Heart (tissue), 3 donors: ENCODE data around the gene MAPT.

DNA sequence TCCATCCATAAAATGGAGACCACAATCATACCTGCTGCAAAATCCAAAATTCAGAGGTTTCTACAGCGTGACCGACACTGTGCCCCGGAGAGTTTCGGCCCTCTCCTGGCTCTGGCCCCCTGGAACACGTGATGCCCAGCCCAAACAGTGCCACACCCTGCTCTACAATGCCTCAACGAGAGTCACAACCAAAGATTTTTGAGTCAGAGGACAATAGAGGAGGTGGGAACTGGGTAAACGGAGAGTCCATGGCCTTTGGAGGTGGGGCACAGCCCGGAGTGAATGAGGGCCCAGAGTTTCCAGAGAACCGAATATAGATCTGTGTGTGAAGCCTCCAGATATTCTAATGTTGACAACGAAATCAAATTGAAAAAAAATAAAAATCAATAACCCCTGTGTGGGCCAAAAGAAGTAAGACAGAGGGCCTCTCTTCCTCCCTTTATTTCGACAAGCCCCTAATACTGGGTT lies 9.6 kb downstream of the PLCD3 start:
- RAMPAGE, long total RNA, 2 experiments = no peak in any of the 2 experiments

- RAMPAGE, long total RNA, 2 experiments = no peak in any of the 2 experiments
Measured at GRCh38 chr17:45222115-45222609, 477 bp downstream of the FMNL1 start.

GRCh38 chr17:45223517-45224359 lies 2.1 kb downstream of the FMNL1 start:
- RAMPAGE, long total RNA, 2 experiments = no peak in any of the 2 experiments

- RAMPAGE, long total RNA, 2 experiments = no peak in any of the 2 experiments
Measured at GRCh38 chr17:45236846-45237868, 15.5 kb downstream of the FMNL1 start.

DNA sequence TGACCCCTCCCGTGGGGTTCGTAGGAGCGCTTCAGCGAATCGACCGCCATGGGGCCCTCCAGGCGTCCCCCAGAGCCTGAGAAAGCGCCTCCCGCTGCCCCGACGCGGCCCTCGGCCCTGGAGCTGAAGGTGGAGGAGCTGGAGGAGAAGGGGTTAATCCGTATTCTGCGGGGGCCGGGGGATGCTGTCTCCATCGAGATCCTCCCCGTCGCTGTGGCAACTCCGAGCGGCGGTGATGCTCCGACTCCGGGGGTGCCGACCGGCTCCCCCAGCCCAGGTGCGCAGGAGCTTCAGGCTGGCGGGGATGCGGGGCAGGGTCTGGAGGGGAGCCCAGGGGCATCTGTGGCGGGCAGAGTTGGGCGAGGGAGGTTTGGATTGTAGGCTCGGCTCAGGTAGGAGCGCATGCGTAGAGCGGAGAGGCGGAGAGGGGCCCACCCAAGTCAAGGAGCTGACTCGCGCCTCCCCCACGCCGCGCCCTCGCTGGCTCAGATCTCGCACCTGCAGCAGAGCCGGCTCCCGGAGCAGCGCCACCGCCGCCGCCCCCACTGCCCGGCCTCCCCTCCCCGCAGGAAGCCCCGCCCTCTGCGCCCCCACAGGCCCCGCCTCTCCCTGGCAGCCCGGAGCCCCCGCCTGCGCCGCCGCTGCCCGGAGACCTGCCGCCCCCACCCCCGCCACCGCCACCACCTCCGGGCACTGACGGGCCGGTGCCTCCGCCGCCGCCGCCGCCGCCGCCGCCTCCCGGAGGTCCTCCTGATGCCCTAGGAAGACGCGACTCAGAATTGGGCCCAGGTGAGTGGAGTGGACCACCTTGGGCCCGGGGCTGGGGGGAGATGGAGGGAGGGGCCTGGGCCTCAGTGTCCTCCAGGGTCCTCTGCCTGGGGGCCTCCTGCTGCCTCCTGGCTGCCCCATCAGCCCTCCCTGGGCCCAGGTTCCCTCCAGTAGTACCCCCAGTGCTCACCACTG lies 20.0 kb downstream of the FMNL1 start:
- RAMPAGE, long total RNA, 2 experiments = no peak in any of the 2 experiments

DNA sequence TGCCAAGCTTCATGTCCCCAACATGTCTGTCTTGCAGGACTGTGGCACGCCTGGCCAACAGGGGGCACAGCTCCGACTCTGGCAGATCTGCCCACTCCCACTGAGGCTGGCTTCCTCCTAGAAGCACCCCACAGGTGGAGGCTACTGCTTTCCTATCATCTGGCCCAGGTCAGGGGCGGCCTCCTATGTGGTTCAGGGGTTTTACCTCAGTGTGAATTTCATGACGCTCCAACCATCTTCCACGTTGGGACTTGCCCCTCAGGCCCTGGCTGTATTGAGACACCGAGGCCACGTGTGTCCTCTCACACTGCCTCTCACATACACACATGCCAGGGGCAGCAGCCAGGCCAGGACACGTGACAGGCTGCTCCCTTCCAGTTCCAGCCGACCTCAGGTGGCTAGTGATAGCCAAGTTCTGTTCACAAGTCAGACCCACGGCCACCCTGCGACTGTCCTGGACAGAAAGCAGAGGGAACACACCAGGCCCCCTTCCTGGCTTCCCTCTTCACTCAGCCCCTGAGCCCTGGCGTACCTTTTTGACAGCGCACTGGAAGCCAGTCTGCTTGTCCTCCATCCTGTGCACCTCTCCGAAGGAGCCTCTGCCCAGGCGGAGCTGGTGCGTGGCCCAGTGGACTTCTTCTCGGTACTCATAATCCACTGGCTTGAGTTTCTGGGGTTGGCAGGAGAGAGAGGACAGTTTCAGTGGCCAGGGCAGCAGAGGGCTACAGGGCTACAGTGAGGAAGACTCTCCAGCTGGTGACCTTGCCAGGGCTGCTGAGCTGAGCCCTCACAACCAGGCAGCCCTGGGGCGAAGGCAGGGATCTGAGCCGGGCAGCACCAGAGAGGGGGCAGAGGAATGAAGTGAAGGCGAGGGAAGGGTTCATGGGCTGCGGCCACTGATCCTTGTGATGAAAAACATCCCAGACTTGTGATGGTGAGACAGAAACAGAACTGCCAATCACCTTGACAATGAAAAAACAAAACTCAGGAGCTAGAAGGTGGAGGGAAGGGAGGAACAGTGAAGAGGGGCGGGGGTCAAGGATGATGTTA lies 22.7 kb upstream of the SPATA32 start:
- RAMPAGE, long total RNA, 2 experiments = no peak in any of the 2 experiments

GRCh38 chr17:45315456-45316079 lies 1.3 kb downstream of the MAP3K14 start:
- RAMPAGE, long total RNA, 2 experiments = no peak in any of the 2 experiments

DNA sequence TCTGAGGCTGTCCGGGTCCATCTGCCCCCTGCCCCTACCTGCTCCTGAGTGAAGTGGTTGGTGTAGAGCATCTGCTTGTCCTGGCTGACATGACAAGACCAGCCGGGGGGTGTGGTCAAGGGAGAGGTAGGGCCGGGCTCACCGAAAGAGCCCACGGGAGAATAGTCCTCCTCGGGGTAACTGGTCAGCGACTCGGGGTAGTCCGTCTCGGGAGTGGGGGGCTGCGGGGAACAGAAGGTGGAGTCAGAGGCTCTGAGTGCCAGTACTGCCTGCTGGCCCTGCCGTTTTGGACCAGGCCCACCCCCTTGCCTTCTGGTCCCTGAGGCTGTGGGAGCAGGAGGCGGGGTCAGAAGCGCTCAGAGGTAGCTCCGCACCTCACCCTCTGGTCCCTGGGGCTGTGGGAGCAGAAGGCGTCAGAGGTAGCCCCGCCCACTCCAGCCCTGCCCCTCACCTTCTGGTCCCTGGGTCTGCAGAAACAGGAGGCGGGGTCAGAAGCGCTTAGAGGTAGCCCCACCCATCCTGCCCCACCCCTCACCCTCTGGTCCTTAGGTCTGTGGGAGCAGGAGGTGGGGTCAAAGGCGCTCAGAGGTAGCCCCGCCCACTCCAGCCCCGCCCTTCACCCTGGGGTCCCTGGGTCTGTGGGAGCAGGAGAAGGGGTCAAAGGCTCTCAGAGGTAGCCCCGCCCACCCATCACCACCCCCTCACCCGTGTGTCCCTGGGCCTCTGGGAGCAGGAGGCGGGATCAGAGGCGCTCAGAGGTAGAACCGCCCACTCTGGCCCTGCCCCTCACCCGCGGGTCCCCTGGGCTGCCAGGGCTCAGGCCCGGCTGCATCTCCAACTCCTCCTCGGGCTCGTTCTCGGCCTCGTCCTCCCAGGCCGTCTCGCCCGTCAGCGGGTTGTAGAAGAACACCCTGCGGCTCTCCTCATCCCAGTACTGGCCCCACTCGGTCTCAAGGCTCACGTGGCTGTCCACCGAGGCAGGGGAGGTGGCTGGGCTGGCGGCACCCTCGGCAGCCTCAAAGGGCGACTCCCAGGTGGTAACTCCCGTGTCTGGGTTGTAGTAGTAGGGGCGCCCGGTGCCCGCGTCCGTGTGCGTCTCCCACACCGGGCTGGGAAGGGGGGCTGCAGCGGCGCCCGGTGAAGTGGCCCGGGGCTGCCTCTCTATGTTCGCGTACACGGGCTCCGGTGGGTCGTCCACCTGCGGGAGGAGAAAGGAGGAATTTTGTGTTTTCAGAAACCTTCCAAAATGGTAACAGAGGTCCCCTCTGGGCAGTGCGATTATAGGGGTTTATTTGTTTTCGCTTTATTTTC lies 27.3 kb downstream of the ARHGAP27 start:
- RAMPAGE, long total RNA, 2 experiments = no peak in any of the 2 experiments

DNA sequence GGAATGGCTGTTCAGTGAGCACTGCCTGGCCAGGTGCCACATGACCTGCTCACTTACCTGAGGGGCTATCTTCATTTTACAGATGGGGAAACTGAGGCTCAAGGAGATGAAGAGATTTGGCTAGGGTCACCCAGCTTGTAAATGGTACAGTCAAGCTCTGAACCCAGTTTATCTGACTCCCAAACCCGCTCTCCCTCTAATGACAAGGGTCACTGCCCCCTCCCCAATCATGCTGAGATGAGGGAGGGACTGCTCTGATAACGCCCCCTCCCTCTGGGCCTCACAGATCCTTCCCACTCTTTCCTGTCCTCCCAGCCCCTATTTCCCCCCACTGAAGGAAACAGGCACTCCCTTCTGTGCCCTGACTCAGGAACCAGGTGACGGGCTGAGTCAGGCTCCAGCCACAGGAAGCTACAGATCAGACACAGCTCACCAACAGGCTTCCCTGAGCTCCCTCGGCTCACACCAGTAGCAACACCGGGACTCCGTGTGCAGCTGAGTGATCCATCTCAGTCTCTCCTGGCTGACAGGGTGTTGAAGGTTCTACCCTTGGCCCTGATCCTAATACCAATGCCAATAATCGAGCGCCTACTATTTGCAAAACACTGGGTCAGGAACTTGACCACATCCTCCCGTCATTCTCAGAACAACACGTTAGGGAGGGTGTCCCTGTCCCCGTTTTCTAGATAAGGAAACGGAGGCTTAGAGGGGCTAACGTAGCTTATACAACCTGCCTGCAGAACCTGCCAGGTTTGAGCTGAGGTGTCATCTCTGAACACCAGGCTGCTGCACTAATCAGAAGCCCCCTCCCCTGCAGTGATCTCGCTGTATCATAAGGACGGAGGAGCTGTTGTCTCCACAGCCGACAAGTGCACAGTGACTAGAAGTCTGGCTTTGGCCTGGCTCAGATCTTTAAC lies 13.3 kb upstream of the ARHGAP27 start:
- RAMPAGE, long total RNA, 2 experiments = no peak in any of the 2 experiments

DNA sequence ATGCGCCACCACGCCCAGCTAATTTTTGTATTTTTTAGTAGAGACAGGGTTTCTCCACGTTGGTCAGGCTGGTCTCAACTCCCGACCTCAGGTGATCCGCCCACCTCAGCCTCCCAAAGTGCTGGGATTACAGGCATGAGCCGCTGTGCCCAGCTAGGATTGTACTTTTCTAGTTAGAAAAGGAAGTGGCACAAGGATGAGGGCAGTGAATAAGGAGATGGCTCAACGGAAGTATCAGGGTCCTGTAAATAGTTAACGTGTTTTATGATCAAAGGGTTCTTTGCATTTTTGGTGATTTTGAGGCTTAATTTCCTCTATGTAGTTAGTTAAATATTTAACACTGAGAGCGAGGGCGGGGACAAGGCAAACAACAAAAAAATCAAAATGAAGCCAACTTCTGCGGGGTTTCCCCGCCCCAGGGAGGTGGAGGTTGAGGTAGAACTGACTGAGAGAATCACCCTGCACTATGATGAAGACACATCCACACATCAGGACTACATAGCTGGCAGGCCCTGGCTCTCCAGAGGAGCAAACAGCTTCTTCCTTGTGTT lies 15.3 kb upstream of the ARHGAP27 start:
- RAMPAGE, long total RNA, 2 experiments = no peak in any of the 2 experiments

GRCh38 chr17:45494469-45494999 lies 4.0 kb upstream of the PLEKHM1 start:
- RAMPAGE, long total RNA, 2 experiments = no peak in any of the 2 experiments

DNA sequence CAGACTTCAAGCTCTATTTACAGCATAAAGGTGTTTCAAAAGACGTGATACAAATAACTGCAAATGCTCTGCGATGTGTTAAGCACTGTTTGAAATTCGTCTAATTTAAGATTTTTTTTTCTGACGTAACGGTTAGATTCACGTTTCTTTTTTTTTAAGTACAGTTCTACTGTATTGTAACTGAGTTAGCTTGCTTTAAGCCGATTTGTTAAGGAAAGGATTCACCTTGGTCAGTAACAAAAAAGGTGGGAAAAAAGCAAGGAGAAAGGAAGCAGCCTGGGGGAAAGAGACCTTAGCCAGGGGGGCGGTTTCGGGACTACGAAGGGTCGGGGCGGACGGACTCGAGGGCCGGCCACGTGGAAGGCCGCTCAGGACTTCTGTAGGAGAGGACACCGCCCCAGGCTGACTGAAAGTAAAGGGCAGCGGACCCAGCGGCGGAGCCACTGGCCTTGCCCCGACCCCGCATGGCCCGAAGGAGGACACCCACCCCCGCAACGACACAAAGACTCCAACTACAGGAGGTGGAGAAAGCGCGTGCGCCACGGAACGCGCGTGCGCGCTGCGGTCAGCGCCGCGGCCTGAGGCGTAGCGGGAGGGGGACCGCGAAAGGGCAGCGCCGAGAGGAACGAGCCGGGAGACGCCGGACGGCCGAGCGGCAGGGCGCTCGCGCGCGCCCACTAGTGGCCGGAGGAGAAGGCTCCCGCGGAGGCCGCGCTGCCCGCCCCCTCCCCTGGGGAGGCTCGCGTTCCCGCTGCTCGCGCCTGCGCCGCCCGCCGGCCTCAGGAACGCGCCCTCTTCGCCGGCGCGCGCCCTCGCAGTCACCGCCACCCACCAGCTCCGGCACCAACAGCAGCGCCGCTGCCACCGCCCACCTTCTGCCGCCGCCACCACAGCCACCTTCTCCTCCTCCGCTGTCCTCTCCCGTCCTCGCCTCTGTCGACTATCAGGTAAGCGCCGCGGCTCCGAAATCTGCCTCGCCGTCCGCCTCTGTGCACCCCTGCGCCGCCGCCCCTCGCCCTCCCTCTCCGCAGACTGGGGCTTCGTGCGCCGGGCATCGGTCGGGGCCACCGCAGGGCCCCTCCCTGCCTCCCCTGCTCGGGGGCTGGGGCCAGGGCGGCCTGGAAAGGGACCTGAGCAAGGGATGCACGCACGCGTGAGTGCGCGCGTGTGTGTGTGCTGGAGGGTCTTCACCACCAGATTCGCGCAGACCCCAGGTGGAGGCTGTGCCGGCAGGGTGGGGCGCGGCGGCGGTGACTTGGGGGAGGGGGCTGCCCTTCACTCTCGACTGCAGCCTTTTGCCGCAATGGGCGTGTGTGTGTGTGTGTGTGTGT lies at the start of gene MAPT:
Gene MAPT, plus strand, starts transcription at position 815 of the 1,331 bp plus-strand sequence.
- RAMPAGE, long total RNA, 2 experiments = start-site peak on the plus strand in 2 of 2 experiments, centred at positions 826 to 837 of the sequence, 6 to 269 reads per replicate

DNA sequence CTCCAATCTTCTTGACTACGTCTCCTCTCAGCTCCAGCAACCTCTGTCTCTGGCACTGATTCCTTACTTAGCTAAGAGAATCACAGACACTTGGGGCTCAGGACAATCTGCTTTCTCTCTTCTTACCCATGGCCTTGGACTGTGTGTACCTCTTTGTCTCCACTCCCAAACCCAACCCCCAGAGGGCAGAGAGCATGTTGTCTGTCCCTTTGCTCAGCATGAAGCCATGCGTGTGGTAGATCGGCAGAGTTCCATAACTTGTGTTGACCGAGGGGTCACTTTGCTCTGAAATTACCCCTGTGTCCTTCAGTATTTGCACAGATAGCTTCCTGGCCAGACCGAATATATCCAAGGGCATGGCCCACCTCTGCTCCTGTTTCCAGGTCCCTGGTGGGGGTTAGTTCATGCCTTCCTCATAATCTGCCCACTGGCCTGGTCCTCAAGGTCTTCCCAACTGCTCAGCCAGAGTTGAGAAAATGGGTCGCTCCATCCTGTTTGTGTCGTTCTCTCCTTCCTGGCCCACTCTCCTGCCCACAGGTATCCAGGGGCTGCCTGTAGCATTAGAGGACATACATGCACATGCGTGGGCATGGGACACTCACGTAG lies 41.6 kb downstream of the MAPT start:
- RAMPAGE, long total RNA, 2 experiments = no peak in any of the 2 experiments

GRCh38 chr17:46098265-46098861 lies 94.9 kb downstream of the KANSL1 start:
- RAMPAGE, long total RNA, 2 experiments = no peak in any of the 2 experiments

- RAMPAGE, long total RNA, 2 experiments = no peak in any of the 2 experiments
Measured at GRCh38 chr17:46127585-46128541, 65.4 kb downstream of the KANSL1 start.

DNA sequence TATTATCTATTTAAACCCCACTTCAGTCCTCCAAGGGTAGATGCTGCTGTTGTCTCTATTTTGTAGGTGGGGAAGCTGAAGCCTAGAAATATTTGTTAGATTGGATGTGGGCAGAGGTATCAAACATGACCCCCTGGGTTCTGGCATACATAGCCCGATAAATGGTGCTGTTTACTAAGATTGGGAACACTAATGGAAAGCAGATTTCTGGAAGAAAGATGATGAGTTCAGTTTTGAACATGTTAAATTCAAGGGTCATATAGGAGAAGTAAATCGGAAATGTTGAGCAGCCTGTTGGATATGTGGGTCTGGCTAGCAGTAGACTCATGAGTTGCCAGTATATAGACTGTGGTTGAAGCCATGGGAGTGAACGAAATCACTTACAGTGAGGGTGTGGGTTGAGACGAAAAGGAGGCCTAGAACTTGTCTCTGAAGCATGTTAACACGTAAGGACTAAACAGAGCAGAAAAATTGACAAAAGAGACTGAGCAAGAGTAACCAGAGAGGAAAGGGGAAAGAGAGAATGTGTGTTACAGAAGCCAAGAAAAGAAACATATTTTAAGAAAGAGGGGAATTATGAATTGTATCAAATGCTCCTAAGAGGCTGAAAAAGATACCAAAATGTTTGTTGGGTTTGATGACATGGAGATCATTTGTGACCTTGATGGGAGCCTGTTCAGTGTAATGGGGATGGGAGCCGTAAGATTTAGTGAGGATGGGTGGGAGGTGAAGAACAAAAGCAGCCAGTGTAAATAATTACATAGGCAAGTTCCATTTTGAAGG lies 106.0 kb downstream of the WNT3 start:
- RAMPAGE, long total RNA, 2 experiments = no peak in any of the 2 experiments

GRCh38 chr17:46945132-46945961 lies 22.4 kb downstream of the GOSR2 start:
- RAMPAGE, long total RNA, 2 experiments = no peak in any of the 2 experiments

DNA sequence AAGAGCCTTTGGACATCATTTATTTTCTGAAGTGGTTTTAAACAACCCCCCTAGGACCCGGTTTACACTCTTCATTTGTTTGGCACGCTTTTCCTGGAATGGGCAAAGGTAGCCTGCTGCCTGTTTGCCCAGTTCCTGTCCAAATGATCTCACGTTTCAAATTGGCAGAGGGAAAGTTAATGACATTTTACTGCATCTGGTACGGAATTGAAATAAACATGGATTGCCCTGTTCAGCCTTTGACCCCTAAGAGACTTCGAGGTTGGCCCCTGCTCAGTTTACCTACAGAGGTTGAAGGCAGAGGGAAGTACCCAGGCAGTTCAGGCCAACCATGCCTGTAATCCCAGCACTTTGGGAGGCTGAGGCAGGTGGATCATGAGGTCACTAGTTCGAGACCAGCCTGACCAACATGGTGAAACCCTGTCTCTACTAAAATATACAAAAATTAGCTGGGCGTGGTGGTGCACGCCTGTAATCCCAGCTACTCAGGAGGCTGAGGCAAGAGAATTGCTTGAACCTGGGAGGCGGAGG lies 5.9 kb upstream of the RPRML start:
- RAMPAGE, long total RNA, 2 experiments = no peak in any of the 2 experiments

DNA sequence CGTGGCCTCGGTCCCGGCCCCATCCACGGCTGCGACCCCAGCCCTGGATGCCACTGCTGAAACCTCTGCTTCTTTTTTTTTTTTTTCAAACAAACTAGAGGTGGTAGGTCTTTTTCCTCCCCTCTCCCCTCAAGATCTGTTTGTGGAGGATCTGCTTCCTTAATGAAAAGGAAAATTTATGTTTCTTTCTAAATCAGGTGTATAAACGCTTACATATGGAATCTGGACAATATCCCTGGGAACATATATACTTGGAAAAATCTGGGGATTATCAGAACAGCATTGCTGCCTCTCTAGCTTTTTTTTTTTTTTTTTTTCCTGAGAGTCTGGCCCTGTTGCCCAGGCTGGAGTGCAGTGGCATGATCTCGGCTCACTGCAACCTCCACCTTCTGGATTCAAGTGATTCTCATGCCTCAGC lies 29.2 kb downstream of the CDC27 start:
- RAMPAGE, long total RNA, 2 experiments = no peak in any of the 2 experiments

- RAMPAGE, long total RNA, 2 experiments = no peak in any of the 2 experiments
Measured at GRCh38 chr17:47176238-47176818, 12.8 kb downstream of the CDC27 start.